Subcutaneous preadipocyte (primary cell): ENCODE measurements around a stretch of chr1.

DNA sequence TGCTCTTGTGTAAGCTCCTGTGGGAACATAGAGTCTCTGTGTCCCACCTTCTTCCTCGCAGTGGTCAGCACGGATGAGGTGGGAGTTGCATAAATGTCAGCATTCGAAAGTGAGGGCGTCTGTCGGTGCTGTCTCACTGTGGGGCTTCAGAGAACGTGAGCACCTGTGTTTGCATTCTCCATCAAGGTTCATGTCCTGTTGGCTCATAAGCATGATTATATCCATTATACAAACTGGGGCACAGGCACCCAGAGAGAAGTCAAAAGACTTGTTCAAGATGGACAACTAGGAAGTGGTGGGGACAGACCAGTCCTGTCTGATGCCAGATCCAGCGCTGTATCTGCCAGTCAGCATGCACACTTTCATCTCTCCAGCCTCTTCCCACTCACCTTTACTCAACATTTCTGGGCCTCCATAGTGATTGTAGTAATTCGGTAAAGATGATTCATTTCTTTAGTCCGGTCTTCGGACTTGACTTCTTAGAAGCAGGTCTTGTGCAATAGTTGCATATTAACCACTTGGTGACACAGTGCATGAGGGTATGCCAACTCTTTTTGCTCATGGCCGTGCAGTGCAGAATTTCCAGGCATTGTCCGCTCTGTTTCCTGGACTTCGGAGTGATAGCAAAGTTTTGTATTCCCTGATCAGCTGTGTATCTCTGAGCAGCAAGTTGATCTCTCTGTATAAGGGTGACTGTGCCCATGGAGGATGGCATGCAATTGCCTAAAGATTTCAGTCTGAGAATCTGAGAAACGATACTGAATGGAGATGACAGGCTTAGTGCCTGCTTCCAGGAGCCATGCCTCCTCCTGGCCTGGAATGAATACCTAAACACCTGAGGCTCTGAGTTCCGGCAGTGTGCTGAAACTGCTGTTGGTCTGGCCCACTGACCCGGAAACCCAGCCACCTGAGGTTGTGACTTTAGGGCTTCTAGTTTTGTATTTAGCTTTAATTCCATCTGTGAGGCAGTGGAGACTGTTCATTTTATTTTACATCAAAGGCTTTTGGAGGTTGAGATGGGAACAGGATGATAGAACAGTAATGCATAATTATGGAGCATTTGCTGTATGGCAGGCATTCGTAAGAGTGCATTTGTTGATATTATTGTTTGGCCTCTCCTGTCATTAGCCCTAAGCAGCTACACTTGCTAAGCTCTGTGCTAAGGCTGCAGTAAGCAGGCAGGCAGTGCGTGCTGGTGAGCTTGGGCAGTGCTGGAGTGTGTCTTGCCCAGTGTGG is 38.9 kb downstream of the GALNT2 start:
- CAGE, long polyA plus RNA = no peak

- CAGE, long polyA plus RNA = no peak
These were observed 51.3 kb downstream of the GALNT2 start for GRCh38 chr1:230118233-230118919.

GRCh38 chr1:230119825-230120920 is 53.1 kb downstream of the GALNT2 start:
- CAGE, long polyA plus RNA = no peak

DNA sequence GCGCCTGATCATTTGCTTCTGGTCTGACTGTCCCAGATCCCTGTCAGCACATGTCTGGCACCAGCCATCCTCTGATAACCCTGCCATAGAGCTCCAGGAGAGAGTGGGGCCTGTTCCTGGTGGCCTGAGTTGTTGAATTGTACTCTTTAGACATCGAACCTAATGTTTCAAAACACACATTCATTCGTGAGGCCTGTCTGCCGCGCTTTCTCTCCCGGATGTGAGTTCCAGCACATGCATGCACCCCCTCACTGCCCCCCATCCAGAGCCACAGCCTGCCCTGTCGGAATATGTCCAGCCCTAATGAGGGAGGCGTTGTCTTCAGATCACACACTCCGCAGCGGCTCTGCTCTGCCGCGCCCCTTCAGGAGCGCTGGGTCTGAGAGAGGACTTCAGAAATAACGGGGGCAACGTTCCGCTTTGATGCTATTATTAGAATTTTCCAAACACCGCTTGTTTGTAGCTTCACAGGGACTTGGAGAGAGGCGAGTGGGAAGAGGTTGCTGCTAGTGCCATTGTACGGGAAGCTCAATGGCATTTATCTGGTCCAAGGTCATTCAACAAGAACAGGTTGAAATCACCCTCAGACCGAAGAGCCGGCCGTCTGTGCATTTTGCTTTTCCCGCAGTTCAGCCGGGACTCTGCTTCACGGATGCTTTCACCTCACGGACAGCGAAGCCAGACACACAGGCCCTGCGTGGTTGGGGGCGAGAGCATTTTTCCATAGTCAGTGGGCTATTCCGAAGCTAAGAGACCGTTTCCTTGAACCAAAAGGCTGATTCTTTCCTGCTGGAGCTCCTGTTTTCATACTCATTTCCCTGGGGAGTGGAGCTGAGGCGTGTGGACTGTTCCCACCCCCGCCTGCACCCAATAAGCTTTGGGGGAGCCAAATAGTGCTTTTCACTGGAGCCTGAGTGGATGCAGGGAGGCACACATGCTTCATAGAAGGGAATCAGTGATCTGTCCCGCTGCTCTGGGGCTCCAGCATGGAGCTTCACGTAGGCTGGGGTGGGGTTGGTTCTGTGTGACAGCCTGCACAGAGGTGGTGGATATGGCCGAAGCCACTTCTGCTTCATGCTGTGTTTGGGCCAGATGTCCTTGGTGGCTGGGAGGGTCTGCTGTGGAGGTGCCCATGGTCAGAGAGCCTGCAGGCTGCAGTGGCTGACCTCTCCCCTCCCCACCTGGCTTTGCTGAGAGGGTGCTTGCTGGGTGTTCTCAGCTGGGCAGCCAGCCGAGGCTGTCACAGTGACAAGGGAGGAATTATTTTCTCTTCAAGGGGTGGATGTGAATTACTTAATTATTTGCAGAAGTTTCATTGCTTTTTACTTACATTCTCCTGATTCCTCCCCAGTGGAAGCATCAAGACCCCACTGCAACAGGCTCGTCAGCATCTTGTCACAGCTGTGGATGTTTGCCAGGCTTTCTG is 69.8 kb downstream of the GALNT2 start:
- CAGE, long polyA plus RNA = no peak

- CAGE, long polyA plus RNA = no peak
These were observed 79.1 kb downstream of the GALNT2 start for GRCh38 chr1:230146048-230146612.

DNA sequence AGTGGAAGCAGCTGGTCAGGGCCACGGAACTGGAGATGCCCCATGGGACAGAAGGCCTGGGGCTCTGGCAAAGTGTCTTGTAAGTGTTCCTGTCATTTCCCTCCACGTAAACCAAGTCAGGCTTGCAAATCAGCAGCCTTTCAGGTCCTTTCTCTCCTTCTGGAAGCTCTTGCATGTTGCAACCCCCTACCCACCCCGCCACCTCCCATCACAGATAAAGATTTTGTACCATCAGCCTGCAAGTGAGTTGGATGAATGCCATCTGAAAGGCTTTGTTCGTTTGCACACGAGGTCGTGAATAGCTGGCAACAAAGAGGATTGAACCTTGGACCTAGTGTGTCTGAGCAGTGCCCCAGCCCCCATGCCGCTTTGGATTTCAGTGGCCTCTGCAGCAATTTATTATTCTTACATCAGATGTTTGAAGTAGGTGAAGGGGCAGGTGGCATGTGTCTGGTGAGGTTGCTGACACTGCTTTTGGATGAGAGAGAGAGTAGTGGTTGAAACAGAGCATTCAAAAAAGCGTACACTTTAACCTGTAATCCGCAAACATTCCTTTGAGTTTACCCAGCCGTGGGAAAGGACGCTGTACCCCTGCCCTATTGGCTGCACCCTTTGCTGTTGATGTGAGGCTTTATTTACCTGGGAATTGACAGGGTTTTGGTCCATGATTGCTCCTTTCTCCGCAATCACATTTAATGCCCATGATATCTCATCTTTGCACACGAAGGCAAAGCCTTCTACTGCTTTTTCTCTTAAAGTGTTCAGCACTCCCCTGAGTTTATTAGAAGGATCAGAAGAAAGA is 91.7 kb downstream of the GALNT2 start:
- CAGE, long polyA plus RNA = no peak

GRCh38 chr1:230171905-230172510 is 105.0 kb downstream of the GALNT2 start:
- CAGE, long polyA plus RNA = no peak

GRCh38 chr1:230186971-230187248 is 119.9 kb downstream of the GALNT2 start:
- CAGE, long polyA plus RNA = no peak

- CAGE, long polyA plus RNA = no peak
These were observed 141.6 kb downstream of the GALNT2 start for GRCh38 chr1:230208369-230209398.

DNA sequence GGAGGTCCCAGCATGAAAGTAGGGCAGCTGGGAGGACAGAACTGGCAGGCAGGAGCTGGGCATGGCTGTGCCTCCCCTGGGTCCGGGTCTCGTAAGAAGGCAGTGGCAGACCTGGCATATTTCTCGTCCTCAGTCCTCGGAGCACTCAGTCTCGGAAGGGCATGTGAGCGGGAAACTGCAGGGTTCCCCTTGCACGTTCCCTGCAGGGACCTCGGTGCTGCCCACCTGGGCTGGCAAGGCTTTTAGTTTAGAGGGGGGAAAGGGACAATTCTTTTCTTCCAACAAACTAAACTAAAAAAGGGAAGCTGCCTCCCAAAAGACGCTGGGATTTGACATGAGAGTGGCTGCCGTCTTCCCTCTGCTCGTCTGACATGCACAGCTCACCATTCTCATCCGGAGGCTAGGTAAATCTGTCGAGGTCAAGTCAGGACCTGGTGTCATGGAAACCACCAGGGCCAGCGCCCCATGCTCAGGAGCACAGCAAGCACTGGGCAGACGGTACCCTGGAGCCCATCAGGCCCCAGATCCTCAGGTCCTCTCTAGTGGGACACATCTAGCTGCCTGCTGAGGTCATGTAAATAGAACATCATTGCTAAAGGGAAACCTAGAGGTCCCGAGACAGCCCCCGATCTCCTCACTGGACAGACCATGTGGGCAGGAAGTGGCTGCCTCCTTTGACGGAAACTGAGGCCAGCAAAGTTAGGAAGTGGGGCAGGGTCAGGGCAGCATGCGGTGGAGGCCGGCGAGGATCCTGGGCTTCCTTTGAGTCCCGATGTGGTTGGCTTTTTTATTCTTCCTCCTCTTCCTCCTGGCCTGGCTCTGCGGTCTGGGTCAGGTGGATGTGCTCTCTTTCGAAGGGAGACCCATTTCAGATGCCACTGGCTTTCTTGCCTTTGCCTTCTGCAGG is 6.2 kb downstream of the AGT start:
- CAGE, long polyA plus RNA = no peak

- CAGE, long polyA plus RNA = no peak
These were observed 569 bp downstream of the AGT start for GRCh38 chr1:230713301-230713805.

DNA sequence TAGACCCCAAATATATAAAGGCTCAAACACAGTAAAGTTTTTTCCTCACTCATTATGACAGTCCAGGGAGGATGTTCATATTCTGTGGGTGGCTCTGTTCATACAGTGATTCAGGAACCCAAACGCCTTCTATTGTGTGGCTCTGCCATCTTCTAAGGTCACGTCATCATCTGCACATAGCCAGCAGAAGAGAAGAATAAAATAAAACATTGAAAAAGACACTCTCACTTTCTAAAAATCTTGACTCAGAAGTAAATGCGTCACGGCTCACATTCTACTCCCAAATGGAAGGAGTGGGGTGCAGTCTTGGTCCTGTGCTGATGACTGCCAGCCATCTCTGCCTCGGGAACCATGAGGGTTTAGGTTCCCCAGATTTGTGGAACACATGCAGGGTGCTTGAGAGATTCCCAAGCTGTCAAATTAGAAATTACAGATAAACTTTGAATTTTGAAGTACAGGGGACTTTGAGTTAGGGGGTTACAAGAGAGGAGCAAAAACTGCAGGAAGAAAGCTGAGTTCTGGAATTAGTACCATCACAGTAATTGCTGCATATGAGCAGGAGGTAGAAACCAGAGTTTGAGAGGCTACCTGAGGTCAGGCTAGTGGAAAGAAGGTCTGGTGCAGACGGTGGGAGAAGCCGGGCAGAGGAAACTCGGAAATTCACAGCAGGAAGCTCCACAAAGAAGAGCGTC is 29.5 kb downstream of the CAPN9 start:
- CAGE, long polyA plus RNA = no peak

- CAGE, long polyA plus RNA = no peak
These were observed 59.8 kb downstream of the CAPN9 start for GRCh38 chr1:230806828-230807511.

DNA sequence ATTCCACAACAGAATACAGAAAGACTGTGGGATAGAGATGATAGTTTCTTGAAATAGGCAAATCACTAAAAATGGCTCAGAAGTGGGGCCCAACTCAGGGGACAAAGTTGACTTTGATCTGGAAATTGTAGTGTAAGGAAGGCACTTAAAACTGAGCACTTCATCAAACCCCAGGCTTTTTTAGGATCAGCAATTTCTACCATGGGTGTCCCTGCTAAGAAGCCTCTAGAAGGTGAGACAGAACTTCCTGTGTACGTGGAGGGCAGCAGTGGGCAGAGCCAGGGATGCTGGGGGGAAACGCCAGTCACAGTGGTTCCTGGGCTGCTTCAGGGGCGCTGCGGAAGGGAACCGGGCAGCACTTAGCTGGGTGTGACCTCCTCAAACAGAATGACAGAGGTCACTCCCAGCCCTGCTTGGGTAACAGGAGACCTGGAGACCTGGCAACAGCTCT is 20.6 kb downstream of the C1orf198 start:
- CAGE, long polyA plus RNA = no peak

GRCh38 chr1:231012158-231012524 is 27.9 kb downstream of the FAM89A start:
- CAGE, long polyA plus RNA = no peak

- CAGE, long polyA plus RNA = no peak
These were observed 21.1 kb downstream of the FAM89A start for GRCh38 chr1:231018847-231019475.

DNA sequence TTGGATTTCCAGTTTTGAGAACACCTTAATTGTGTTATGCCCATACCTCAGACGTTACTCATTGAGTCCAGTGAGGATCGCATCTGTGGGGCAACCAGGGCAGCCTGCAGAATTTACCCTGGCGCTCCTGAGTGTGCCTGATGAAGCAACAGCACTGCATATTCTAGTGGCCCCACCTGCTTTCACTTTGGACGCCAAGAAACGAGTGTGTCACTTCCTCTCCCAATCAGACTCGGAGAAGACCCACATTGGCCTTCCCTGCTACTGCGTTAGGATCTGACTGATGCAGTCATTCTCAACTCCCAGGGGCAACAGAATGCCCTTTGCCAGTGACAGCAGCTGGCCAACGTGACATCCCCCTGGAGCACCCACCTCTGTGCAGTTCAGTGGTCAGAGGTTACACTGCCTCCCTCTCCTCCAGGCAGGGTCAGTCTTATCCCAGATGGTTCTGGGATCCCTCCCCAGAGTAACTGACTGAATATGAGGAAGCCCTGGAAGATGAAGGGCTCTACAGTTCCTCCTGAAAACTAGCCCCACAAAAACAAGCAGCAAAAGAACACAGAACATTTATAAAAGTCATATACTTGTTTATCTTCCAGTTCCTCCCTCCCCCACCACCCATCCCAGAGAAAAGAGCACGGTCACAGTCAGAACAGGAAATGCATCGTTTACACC is 19.7 kb downstream of the FAM89A start:
- CAGE, long polyA plus RNA = no peak

DNA sequence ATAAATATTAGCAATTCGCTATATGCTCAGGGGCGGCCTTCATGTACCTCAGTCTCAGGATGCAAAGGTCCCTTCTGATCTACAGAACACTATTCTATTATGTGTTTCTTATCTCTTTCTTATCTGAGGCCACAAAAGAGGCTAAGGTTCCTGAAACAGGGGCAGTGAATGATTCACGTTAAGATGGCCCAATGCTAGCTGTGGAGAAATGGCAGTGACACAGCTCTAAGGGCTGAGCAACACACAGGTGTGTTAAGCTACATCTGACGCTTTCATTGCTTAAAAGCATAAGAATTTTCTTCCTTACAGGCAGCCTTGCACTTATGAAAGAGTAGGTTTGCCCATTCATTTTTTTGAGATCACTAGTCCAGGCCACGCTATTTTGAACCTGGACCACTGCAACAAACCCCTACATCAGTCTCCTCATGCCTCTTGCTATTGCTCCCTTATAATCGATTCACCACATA is 6.8 kb downstream of the C1orf131 start:
- CAGE, long polyA plus RNA = no peak

GRCh38 chr1:231799912-231800559 is 173.4 kb downstream of the DISC1 start:
- CAGE, long polyA plus RNA = no peak

DNA sequence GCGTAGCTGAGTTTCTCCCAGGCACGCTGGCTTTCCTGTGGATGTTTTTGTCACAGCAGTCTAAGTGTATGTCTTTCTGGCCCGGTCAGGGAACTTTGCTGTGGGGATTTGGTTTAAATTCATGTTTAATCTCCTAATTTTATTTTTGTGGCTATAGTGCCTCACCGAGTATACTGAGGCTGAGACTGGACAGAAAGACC is 292.7 kb downstream of the DISC1 start:
- CAGE, long polyA plus RNA = no peak